ENCODE measurements around a stretch of chr10.

- PRO-cap: no peak
These were observed 24.6 kb upstream of the TUBB8 start for GRCh38 chr10:73425-74286.

GRCh38 chr10:127720-128400 is 7.4 kb upstream of the ZMYND11 start:
- PRO-cap: no peak

DNA sequence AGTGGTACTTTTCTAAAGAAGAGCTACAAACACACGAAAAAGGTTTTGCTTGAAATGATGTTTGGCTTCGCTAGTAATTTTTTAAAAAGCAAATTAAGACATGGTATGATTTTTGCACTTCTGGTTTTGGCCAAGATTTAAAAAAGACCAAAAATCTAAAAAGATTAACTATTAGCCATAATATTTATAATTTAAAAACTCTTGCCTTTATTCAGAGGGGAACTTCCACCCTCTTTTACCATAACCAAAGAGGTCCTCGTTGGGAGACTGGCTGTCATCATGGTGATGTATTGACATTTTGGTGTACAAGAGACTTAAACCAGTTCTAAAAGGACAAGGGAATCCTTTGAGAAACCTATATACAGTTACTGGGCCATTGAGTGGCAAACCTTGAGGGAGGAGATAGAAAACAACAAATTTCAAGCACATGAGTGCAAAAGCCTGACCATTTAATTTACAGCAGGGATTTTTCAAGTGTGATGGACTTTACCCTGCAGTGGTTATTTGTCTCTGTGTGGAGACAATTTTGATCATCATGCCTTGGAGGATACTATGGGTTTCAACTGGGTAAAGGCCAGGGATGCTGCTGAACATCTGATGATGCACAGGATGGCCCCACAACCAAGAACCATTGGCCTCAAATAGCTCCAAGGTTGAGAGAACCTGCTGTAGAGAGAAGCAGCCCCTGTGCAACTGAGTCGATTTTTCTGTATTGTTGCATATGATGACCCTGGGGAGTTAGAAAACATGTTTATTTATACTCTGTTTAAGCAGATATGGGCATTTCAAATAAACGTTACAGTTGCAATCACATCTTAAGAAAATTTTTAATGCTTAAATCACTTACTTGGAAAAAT is 20.5 kb downstream of the ZMYND11 start:
- PRO-cap: no peak

DNA sequence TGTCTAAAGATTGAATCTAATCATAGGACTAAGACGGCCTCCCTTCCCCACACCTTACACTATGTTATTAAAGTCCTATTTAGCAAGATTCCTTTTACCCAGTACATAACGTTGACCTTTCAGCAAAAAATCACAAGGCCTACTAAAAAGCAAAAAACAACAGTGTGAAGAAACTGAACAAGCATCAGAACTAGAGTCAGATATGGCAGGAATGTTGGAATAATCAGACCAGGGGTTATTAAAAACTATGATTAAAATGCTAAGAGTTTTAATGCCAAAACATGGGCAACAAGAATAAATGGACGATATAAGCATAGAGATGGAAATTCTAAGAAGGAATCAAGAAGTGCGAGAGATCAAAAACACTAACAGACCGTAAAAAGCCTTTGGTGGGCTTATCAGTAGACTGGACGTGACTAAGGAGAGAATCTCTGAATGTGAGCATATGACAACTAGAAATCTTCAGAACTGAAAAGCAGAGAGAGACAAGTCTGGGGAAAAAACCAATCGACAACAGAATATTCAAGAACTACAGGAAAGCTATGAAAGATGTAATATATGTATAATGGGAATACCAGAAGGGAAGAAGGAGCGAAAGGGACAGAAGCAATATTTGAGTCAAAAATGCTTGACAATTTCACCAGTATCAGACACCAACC is 34.1 kb downstream of the ZMYND11 start:
- PRO-cap: no peak

- PRO-cap: no peak
These were observed 106.6 kb downstream of the ZMYND11 start for GRCh38 chr10:241884-242287.

DNA sequence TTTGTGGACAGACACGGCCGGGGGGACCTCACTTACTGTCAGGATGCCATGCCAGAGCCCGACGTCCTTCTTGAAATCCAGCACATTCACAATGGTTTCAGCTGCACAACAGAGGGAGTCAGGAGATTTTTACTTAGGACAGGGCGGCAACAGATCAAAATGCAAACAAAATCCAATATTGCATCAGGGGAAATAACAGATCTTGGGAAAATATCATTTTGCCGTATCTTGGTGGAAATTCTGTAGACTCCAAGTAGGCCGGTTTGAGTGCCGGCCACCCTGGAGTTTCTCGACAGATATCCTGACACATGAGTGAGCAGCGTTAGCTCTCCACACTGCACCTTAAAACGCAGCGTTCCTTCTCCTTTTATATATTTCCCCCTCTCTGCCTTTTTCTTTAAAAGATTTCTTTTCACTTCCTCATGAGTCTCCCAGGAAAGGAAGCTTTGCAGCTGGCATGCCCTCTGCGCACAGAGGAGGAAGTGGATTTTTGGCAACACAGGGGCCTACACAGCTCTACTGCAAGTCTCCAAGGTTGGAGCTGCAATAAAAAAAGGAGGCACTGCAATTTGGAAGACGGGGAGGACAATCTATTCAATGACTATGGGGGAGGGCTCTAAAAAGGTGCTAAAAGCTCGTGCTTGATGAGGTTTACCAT is 252.6 kb downstream of the ZMYND11 start:
- PRO-cap: unidirectional peak, minus-strand start at position 342 of the sequence

DNA sequence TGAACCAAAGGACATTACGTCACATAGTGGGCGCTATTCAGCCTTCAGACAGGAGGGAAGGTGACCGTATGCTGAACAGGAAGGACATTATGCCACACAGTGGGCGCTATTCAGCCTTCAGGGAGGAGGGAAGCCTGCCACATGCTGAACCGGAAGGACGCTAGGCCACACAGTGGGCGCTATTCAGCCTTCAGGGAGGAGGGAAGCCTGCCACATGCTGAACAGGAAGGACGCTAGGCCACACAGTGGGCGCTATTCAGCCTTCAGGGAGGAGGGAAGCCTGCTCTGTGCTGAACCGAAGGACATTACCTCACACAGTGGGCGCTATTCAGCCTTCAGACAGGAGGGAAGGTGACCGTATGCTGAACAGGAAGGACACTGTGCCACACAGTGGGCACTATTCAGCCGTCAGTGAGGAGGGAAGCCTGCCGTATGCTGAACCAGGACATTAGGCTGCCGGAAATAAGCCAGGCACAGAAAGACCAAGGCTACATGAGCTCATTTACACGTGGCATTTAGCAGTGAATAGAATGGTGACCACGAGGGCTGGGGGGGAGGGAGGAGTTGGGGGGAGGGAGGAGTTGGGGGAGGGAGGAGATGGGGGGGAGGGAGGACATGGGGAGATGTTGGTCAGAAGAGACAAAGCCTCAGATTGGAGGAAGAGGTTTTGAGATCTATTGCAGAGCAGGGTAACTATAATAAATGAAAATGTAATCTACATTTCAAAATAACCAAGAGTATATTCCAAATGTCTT is 259.5 kb downstream of the ZMYND11 start:
- PRO-cap: no peak

GRCh38 chr10:435934-436749 is 253.3 kb downstream of the DIP2C start:
- PRO-cap: no peak

DNA sequence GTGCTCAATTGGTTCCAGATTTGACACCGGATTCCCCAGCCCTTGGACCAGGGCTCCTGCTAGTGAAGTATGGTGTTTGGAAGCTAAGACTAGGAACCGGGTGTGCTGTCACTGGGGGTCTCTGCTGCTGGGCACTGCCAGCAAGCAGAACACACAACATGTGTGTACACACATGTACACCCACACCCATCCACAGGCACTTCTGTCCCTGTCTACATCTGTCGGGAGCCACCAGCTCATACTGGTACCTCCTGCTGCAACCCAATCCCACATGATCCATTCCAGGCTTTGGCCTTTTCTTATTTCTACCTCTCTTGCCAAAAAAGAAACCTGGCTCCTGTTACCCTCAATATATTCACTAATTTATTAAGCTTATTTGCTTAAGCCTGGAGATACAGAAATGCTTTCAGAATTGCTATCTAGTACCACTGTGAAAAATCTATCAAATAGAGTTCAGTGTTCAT is 246.0 kb downstream of the DIP2C start:
- PRO-cap: no peak

- PRO-cap: no peak
These were observed 245.1 kb downstream of the DIP2C start for GRCh38 chr10:444147-445087.

DNA sequence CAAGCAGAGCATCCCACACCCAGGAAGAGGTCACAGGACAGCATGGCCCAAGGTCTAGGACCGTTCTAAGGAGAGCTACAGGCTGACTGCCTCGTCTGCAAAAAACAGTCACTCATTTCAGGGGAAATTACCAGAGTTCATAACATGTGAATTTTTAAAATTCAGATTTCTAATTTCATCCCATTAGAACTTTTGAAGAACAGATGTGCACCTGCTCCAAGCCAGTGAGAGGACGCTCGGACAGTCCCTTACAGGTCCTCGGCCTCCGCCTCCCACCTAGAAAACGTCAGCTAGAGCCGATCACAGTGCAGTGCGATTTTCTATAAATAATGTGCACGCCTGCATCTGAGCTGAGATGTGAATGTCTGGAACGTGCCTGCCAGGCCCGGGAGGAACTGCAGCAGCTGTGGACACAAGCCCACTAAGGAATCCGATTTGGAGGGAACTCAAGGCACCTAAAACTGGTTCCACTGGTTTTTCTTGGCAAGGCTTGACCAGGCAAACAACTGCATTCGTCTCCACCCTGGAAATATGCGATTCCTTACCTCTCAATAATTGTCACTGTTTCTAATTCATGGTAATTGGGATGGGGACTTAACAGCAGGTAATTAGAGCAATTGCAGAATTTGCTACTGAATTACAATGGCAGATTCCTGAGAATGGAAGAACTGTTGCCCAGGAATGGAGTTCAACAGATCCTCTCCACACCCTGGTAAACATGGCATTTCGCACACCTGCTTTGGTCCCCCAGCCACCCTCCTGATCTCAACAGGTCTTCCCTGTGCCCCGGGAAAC is 76.2 kb downstream of the DIP2C start:
- PRO-cap: no peak

- PRO-cap: no peak
These were observed 74.7 kb downstream of the DIP2C start for GRCh38 chr10:614694-615332.

DNA sequence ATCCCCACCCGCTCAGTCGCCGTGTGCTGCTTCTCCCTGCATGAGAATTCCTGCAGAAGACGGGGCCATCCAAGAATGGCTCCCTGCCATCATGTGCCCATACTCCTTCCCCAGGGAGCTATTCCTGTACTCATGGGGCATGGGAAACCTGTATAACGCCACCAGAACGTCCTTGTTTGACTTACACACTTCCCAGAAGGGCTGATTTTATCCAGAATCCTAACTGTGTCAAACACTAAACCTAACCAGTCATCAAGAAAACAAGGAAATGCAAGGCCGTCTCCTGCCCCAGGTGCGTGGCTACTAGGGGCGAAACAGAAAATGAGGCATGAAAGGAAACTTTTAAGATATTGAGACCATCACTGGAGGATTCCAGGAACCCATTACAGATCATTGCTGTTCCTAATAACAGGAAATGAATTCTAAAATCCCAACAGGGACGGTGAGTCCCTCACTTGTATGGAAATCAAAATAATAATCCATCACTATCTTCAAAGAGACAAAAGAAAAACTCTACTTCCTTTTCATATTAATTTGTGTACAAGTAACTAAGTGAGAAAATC is 15.9 kb downstream of the DIP2C start:
- PRO-cap: no peak

DNA sequence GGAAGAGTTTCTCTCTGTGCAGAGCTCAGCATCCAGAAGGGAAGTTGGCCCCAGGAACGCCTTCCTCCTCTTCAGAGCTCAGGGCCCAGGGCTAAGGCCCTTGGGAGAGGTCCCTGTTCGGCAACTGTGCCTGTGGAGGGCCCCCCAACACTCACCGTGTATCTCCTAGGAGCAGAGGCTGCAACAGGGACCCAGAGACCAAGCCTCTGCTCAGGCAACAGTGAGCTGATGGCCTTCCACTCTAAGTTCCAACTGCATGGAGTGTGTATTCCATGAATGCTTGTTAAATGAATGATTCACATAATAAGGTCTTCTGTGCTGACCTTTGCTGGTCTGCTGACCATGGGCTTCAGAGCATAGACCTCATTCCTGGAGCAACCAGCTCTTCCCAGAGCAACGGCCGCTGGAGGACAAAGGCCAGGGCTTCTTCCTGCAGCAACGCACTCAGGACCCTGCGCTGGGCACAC is 7.7 kb downstream of the DIP2C start:
- PRO-cap: no peak

DNA sequence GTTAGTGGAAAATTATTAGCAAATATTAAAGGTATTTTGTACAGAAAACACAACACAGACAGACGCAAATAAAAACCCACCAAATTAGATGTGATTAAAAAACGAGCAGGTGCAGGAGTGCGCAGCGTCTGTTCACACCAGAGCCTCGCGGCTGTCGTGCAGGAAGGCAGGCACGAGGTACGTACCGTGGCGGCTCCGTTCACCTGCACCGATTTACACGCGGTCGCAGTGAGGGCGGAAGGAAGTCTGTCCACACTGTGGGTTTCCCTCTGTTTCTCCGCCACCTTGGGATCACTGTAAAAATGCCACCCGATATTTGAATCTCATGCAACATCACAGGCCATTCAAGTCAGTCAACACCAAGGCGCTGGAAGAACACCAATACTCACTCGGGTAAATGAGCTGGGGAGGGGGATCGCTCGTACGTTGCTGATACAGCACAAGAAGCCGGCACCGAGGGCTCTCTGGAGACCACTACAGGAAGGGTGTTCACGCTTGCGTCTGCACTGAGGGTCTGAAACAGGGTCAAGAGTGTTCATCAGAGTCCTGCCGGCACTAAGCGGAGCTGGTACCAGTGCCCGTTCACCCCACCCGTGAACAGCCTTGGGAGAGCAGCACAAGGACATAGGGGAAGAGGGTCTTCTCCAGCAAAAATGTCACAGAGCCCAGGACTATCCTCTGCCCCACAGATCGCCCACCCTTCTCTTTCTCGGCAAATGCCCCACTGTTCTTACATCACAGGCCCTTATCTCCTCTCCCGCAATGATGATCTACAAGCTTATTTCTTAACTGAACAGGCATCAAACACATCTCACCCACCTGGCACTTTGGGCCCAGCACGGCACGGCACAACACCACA is 116.7 kb downstream of the LARP4B start:
- PRO-cap: no peak

GRCh38 chr10:824623-825551 is 106.6 kb downstream of the LARP4B start:
- PRO-cap: no peak

DNA sequence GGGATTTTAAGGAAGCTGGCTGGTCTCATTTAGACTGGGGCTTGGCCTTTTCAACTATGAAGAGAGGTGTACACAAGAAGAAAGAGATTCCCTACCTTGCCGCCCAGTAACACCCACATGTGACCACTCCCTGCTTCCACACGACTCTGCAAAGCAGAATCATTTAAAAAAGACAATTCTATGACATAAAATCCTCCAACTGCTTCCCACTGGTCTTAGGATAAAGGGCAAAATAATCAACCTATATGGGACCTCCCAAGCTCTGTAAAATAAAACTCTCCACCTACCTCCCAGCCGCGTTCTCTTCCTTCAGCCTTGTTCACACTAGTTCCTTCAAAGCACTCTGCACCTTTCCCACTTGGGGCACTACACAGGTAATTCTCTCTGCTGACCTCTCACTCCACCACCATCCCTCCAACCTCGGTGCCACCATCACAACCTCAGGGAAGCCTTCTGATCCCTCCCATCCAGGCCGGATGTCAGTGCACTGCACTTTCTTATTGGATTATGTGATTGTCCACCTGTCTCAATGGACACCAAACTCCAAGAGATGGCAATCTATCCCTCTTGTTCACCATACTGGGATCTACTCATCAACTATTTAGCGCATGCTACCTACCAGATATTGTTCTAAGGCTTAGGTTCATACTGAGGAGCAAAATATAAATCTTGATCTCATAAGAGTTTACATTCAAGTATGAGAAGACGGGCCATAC is 7.1 kb downstream of the LARP4B start:
- PRO-cap: no peak

DNA sequence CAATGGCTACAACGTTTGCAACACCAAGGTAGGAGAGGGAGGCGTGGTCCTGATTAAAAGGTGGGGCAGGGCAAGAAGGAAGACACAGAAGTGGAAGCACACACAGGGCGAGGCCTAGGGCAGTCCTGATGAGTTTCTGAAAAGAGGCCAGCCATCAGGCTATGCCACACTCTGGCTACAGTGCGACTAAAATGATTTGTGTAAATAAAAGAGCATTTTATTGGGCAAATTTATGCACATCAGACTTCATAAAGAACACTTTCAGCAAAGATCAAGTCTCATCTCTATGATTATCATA is 5.1 kb downstream of the LARP4B start:
- PRO-cap: no peak

DNA sequence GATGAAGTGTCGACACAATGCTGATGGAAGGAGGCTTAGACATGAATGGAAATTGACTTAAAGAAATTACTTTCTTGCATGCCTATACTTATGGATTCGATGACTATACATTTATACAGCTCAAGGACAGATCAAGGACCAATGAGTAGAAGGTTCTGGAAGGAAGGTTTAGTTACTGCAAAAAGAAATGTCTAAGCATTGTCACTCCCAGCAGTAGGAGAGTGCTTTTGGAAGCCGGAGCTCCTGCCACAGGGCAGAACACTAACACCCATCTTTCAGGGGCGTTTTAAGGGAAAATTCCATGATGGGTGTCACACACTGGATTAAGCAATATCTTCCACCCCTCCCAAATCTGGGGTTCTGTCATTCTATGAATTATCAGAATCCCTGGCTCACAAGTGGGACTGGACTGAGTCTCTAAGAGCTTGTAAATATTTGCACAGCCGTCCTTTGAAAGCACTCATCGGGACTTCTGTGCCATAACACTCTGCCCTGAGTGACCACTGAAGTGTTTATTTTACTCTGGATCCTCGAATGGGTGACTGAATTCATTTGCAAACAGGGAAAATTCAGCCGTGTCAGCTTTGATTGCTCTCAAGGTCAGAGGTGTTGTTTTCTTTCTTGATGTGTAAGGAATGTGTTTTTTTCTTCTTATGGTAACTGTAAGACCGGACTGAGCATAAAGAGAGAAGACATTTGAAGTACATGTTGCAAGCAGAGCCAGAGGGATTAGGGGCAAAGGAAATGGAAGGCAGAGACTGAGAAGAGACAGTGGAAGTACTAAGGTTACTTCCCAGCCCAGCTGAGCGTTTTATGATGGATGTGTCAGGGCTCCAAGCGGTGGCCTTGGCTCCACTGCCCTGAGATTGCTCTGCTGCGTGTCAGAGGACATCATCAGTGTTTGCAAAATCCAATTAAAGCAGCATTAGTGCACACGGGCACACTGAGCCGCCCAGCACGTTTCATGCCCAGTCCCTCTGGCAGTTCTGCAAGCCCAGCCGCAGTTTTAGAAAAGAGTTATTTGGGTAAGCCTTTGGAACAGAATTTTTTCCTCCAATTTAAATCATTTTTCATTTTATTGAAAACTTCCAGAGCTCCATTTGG is 17.8 kb upstream of the GTPBP4 start:
- PRO-cap: unidirectional peak, plus-strand start at position 971 of the sequence

DNA sequence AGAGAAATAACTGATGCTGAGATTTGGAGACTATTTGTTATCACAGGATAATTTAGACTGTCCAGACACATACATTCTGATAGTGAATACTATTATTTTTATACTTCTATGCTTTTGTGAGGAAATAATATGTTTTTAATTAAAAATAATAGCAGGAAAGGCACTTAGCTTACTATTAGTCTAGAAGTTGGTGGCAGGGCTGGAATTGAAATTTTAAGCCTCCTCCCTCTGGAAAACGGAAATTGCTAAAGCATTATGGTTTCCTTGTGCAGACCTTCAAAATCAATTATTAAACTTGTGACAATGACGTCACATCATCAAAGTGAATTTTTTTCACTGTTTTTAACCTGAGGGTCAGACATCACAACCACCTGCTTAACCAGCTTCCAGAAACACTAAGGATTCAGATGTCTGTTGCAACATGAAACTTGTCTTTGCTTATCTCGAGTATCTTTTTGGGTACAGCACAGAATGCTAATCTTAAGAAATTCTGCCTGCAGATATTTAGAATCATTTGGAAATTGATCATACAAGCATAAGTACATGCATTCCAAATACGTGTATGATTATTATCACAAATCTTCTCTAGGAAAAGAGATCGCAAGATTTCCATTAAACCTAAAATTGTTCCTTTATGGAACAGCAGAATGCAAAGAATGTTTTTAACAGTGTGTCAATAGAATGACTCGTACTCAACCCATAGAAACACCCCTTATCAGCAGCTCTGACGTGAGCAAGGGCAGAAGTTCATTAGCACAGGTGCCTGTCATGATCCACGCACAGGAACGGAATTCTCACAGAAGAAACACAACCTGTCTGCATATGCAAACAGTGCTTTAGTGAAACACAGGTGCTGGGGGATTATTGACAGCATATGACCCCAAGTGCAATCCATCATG is 4.2 kb upstream of the GTPBP4 start:
- PRO-cap: no peak